Left lobe of liver (tissue), 1 donor: Measurements from ENCODE around the genes GASK1A, ANO10, ZNF35 and LARS2.

DNA sequence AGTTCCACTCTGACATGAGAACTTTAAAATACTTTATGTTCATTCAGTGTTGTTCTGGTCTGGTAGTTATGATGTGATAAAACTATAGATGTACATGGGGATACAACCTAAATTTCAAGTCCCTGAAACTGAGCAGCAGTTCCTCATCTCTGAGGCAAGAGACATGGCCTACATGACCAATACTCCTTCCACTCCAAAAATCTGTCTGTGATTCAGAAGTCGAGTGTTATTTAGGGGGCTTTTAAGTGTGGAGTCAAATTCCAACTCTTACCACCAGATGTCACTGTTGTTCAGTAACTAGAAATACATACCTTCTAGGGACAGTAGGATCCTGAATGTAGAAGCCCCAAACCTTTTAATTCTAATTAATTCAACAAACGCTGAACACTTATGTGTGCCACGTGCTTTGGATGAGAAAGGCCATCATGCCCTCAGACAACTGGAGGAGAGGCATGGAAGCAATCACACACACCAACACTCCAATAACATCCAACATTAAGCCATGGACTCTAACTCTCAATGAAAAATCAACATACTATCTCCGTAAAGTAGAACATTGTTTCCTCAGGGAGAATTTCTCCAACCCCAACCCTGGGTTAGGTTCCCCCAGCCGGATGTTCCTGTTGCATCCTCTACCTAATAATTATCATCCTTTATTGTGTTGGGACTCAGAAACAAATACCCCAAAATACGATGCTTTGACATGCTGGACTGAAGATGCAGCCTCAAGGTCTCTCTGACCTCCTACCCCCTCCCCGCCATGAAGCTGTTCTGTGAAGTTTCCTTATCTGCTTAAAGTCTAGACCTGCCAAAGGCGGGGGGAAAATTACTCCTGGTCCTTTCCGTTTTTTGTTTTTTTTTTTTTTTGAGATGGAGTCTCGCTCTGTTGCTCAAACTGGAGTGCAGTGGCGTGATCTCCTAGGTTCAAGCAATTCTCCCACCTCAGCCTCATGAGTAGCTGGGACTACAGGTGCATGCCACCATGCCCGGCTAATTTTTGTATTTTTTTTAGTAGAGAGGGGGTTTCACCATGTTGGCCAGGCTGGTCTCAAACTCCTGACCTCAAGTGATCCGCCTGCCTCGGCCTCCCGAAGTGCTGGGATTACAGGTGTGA is 8.0 kb upstream of the CCDC13 start:
- PRO-cap: no peak

DNA sequence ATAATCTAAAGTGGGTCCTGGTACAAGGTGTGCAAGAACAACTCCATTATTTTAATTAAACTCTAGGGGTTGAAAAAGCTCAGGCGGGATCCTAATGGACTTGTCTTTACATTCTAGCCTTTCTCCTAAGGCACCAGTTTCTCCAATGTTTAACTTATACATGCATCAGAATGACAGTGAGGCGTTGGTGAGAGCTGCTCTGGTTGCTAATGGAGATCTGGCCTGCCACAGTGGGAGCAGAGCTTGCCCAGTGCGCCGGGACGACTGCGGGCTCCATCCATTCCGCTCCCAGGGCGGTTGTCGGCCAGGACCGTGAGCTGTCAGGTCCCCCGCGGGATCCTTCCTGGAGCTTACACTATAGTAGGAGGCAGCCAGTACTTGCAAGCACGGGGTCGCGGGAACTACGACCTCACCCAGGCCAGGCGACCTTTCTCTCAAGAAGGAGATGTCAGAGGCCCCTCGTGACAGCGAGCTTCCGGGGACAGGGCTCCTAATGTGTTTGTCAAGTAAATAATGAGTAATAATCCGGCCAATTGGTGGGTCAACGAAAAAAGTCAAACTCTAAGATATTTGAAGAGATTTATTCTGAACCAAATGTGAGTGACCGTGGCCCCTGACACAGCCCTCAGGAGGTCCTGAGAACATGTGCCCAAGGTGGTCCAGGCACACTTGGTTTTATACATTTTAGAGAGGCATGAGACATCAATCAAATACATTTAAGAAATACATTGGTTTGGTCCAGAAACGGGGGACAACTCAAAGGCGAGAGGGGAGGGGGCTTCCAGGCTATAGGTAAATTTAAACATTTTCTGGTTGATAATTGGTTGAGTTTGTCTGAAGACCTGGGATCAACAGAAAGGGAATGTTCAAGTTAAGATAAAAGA is 1.1 kb upstream of the HIGD1A start:
- PRO-cap: bidirectional peak, plus-strand start at position 593 of the sequence, minus-strand start at position 219 of the sequence

GRCh38 chr3:42844557-42844900 is 31.1 kb downstream of the CYP8B1 start:
- PRO-cap: no peak

DNA sequence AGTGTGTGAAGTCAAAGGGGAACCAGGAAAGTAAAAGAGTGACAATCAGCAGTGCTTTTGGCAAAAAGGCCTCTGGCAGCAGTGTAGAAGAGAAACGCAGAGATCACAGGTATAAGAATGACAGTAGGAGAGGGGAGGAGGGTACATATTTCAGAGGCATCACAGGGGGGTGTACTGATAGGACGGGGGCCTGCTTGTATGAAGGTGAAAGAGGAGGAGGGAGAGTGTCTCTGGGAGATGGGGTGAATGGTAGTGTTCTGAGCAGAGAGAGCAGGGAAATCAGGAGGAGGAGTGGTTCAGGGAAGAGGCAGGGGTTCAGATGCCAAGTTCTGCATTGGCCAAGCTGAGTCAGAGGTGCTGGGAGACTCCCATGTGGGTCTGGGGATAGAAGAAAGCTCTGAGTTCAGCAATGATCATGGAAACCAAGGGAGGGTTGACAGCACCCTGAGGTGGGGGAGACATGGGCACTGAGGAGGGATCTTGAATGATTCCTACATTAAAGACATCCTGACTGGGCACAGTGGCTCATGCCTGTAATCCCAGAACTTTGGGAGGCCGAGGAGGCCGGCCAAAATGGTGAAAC is 3.0 kb downstream of the CYP8B1 start:
- PRO-cap: bidirectional peak, plus-strand start at position 334 of the sequence, minus-strand start at position 251 of the sequence

DNA sequence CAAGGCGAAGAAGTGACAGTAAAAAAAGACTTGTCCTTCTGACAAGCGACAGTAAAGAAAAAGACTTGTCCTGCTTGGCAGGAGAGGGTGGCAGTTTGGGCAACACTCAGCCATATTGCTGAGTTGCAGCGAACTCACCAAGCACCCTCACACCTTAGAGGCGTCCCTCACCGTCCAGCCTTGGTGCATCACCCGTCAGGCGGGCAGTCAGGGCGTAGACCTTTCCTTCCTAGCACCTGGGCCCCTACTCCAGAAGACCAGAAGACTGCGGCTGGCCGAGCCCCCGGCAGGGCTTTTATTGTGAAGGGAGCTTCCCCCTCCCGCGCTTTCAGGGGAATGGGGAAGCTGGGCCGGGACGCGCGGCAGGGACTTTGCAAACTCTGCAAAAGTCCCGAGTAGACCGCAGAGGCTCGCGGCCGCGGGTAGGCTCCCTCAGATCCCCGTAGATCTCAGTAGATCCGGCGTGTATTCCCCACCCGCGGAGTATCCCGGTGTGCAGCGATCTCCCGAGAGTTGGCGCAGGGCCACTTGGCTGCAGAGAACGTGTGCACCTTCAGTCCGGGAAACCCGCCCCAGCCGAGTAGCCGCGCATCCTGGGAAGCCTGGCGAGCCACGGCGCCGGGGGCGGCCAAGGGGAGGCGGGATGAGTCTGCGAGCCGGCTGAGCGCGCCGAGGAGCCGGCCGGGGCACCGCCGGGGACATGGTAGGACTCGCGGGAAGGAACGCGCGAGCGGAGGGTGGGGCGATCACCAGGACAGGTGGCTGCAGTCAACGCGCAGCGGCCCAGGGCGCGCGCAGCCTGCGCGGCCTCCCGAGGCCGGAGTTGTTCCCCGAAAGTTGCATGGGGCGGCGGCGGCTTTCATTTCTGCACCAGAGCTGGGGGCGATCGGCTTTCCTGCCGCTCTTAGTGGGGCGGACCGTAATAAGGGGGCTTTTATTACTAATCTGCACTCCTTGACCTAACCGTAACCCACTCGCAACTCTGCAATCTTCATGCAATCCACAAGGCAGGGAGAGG is at the start of gene GASK1A:
Gene GASK1A (plus strand): TSS at position 369 of the 1,018 bp plus-strand sequence.
- PRO-cap: bidirectional peak, plus-strand start at position 385 of the sequence, minus-strand start at position 269 of the sequence; bidirectional peak, plus-strand start at position 767 of the sequence, minus-strand start at position 760 of the sequence

DNA sequence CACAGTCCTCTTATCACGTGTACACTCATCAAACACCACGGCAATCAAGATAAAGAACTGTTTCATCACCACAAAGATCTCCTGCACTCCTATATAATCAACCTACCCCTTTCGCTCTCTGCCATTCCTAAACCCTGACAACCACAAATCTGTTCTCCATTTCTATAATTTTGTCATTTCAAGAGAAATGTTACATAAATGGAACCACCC is 31.3 kb downstream of the POMGNT2 start:
- PRO-cap: unidirectional peak, plus-strand start at position 121 of the sequence

DNA sequence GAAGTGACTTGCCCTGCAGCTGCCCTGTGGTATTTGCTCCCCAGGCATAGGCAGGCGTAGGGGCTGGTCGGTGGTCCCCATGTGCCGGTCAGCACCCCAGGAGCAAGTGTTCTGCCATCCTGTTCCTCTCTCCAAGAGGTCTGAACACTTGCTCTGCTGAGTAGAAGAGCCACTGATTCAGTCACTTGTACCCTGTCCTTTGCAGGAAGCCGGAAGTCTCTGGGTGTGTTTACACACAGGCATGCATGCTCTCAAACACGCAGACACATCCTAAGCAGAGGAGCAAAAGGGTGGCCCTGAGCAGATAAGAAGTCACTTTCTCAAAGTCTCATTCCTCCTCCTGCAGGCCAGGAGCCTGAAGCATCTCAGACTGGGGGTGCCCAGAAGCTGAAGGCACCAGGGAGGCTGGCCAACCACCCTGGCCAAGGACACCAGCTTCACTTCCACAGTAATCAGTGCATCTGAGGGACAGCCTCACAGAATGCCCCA is 88.7 kb upstream of the POMGNT2 start:
- PRO-cap: no peak

GRCh38 chr3:43215242-43215777 is 71.0 kb upstream of the SNRK start:
- PRO-cap: no peak

- PRO-cap: no peak
These were observed 573 bp downstream of the SNRK start for GRCh38 chr3:43286703-43287523.

DNA sequence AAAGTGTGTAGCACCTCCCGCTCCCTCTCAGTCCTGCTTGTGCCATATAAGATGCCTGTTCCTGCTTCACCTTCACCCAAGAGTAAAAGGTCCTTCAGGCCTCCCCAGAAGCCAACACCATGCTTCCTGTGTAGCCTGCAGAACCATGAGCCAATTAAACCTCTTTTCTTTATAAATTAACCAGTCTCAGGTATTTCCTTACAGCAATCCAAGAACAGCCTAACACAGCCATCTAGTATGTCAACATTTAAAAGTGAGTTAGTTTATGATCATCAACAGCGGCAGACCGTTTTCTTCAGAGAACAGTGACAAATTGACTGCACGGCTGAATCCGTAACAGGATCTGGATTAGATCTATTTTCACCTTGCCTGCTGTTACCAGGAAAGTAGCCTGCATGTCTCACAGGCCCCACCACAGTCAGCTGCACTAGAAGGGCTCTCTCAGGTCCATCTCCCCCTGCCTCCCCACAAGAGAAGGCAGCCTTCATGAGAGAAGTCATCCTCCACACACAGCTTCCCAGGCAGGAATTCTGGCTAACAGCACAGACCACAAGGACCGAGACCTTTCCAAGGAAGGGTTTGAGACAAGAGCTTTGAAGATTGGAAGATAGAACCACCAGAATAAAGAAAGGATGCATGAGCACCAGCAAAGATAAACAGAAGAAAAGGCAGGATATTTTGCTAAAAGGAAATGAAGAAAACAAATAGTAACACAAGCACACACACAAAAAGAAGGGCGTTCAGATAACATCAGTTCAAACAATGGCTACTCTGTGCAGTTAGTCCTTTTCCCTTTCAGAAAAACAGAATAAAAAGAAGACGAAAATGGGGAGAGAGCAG is 127.3 kb downstream of the SNRK start:
- PRO-cap: no peak

DNA sequence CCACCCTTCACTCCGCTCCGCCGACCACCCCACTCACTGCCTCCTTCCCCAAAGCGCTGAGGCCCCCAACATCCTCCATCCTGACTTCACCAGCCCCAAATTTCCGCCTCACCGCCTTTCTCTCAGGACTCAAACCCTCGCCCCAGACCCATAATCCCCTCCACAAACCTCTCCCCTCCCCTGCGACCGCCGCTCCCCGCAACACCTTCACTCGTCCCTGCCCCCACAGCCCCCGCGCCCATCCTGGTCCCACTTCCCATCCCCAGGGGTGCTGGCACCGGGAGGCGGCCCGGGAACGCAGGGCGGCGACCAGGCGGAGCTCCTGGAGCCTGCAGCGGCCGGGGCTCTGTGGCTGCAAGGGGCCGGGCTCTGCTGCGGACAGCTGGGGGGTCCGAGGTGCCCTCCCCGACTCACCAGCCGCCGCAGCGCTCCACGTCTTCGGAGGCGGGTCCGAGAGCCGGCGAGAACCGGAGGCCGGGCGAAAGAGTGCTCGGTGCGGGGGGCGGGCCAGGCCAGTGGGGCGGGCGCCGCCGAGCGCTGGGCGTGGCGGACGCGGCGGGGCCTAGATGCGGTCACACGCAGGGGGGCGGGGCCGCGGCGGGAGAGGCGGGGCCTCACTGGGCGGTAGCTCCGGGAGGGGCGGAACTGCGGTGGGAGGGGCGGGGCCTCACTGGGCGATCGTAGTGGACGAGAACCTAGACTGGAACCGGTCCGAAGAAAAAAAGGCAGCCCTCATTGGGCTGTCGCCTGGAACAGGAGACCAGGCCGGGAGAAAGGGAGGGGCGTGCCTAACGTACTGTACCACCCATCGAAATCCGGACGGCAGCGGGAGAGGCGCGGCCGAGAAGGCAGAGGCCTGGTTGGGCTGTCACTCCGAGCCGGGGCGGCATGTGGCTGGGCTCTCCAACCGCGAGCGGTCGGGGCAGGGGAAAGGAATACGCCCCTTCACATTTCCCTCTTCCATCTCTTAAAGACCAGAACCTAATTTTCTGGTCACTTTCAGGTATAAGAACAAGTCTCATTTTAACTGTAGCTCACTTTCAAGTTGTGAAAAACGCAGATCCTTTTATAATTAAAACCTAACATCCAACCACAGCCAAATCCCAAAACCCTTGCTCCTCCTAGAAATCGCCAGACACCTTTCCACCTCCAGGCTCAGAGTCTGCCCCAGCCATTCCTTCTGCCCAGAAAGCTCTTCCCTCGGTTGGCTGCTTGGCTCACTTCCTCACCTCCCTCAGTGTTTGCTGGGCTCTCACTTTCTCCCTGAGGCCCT is at the start of gene ANO10:
Gene ANO10 (minus strand): TSS at position 517 of the 1,273 bp plus-strand sequence.
- PRO-cap: bidirectional peak, plus-strand start at position 831 of the sequence, minus-strand start at position 440 of the sequence

- PRO-cap: no peak
These were observed 246.7 kb upstream of the TOPAZ1 start for GRCh38 chr3:43994773-43995516.

GRCh38 chr3:44641775-44643097 is 6.3 kb upstream of the ZNF35 start:
- PRO-cap: no peak

- PRO-cap: unidirectional peak, plus-strand start at chr3:44648795; bidirectional peak, plus-strand start at chr3:44648945, minus-strand start at chr3:44648948
These were observed at the start of gene ZNF35 for GRCh38 chr3:44648045-44649360. Gene ZNF35 (plus strand): TSS chr3:44648732.

DNA sequence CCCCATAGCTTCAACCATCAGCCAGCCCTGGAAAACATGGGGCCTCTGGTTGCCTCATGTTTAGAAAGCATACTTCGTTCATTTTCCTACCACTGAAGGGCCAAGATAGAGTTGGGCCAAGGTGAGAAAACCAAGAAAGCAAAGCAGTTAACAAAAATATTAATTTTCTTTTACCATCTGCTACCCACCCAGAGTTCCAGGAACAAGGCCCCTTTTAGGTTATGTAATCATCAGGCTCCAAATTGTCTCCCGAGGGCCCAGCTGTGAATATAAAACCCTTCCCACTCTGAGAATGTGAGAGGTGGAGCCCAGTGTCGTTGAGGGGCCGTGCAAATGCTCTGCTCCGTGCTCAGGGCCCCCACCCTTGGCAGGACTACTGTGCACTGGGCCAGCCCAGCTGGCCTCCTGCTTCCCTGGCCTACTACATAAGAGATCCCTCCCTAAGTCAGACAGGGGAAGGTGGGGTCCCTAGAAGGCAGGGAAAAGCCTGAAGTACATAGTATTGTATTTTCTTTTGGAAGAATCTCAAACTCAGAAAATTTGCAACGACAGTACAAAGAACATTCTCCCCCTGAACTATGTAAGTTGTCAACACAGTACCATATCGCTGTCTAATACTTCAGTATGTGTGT is 4.6 kb upstream of the CLEC3B start:
- PRO-cap: no peak

DNA sequence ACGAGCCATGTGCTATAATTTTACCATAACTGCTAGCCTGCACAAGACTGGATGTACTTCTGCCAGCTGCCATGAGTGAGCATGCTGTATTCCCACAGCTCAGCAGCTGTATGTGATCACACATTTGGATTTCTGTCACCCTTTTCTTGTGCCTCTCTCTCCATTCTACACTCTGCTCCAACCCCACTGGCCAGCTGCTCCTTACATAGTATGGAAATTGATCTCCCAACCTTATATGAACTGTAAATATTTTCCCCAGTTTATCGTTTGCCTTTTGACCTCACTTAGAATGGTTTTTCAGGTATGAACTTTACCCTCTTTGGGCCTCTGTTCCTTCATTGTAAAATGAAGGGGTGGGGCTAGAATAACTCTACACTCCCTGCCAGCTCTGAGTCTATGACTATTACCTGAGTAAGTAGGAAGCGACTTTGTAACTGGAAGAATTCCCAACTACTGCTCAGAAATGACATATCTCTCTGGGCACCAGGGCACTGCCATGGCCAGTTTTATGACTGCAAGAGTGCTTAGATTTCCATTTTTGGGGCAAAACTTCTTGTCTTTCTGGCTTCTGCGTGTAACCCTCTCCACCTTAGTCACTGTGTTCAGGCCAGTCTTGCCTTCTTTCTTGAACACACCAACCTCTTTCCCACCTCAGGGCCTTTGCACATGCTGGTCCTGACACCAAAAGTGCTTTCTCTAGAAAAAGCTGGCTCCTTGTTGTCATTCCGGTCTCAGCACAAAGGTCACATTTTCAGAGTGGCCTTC is 25.9 kb downstream of the CDCP1 start:
- PRO-cap: no peak

GRCh38 chr3:45224741-45225521 is 1.2 kb downstream of the TMEM158 start:
- PRO-cap: no peak

- PRO-cap: bidirectional peak, plus-strand start at chr3:45388579, minus-strand start at chr3:45388368
These were observed at the start of gene LARS2 for GRCh38 chr3:45387895-45388727. Gene LARS2 (plus strand): TSS chr3:45388576.

- PRO-cap: no peak
These were observed 78.3 kb upstream of the LIMD1 start for GRCh38 chr3:45516113-45516811.

DNA sequence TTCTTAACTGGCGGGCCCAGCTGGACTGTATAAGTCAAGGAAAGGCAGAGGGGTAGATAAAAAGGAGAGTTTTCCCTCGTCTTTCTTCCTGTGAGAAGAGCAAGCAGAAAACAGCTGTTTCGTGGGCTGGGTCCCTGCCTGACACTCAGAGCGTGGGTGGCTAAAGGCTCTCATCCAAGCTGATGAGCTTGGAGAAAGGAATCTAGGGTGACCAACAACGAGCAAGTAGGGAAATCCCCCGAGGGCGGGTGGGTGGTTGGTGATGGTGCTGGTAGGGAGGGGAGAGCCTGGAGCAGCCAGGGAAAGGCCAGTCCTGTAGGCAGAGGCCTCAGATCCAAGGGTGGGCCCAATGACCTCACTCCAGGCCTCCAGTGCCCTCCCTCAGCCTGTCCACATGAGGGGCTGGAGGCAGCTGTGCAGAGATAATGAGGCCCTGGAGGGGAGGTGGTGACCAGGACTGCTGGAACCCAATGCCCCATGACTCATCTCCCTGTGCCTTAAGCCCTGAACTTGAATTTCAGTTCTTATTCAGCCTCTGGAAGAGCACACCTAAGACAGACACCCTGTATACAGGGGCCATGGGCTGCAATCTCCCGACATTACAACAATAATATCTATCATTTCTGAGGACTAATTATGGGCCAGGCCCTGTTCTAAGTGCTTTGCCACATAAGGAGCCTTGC is 43.0 kb upstream of the LIMD1 start:
- PRO-cap: no peak